CD14-positive monocyte (primary cell): ENCODE results near the gene SOHLH1.

GRCh38 chr9:135085818-135086765 is 1.4 kb upstream of the OLFM1 start:
- CAGE, long polyA plus RNA: no peak

DNA sequence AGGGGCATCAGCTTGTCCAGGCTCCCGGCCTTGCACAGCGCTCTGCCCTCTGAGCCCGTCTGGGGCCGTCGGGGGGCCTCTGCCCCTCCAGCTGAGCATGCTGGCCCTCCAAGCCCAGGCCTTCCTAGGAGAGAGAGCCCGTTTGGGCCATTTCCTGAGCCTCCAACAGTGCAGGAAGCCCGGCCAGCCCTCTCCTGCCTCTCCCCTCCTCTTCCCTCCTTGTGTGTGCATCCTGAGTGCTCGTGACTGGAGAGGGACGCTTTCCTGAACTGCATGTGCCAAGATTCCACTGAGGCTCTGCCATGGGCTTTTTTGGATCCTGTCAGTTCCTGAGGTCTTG is 15.5 kb downstream of the OLFM1 start:
- CAGE, long polyA plus RNA: no peak

DNA sequence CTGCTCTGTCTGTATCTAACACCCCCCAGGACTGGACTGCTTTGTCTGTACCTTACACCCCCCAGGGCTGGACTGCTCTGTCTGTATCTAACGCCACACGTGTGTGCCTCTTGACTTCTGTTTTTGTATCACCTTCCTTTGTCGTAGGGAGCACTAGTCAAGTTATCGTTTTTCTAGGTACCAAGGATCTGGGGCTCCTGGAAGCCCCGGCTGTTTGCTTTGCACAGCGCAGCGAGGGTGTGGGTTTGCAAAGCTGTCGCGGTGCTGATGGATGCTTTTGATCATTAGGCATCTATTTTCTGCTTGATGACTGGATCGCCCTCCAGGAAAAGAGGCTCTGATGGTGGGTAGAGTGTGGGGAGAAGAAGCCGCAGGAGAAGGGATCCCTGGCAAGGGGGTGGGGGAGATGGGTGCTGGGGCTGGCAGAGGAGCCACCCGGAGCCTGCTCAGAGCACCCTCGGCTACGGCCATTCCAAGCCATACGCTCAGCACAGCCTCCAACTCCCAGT is 21.7 kb downstream of the OLFM1 start:
- CAGE, long polyA plus RNA: no peak

- CAGE, long polyA plus RNA: no peak
These were observed 14.5 kb upstream of the PPP1R26 start for GRCh38 chr9:135465112-135465482.

DNA sequence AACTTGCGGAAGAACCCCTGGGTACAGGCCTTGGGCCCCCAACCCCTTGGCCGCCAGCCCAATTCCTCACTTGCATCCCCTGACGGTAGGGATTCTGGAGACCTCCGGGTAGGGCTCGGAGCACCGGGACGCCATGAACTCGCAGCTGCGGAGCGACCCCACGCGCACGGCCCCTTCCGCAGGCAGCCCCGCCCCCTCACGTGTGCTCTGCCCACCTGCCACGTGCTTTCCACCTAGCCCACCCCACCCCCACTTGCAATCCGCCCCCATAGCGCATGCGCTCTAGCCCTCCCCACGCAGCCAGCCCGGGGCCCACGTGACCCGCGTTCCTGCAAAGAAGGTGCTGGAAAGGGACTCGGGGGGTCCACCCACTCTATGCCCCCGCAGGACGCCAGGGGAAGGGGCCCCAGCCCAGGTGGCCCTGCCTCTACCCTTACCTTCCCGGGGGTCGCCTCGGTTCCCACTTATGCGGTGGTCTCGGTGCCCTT is at the start of gene SOHLH1:
Gene SOHLH1, minus strand, starts transcription at position 149 of the 488 bp plus-strand sequence.
- CAGE, long polyA plus RNA: no peak

- CAGE, long polyA plus RNA: no peak
These were observed 19.1 kb downstream of the CAMSAP1 start for GRCh38 chr9:135888187-135888657.

GRCh38 chr9:135926668-135927449 is 19.5 kb upstream of the CAMSAP1 start:
- CAGE, long polyA plus RNA: no peak

DNA sequence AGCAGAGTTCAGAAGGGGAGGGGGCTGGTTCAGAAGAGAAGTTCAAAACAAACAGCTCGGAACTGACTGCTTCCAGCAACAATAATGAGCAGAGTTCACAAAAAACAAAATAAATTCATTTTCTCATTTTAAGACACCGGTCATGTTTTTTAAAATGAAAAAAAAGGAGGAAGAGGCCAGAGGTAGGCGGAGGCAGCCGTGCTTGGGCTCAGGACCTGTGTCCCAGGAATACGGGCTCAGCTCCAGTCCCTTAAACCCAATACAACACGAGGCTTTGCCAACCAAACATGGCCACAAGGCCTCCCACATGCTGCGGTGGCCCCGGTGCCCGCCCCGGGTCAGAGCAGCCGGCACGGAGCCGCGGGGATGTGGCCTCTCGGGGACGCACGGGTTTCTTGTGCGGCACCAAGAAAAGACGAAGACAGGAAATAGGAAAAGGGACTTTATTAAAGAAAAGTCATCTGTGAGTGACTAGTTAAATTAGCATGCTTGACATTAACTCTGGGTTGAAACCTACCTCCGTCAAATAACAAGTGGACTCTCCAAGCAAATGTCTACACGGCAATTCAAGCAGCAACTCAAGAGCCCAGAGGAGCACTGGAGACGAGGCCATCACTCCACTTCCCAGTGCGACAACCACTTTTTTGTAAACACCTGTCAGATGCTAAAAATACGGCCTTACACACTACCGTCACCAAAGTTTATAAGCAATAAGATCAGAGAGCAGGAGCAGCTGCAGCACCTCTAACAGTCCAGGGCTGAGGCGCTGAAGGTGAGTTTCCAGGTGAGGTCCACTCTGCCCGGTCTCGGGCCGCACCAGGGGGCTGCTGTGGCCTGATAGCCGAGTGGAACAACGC is 25.4 kb upstream of the CAMSAP1 start:
- CAGE, long polyA plus RNA: no peak

- CAGE, long polyA plus RNA: no peak
These were observed 64.3 kb upstream of the UBAC1 start for GRCh38 chr9:136025473-136025817.

DNA sequence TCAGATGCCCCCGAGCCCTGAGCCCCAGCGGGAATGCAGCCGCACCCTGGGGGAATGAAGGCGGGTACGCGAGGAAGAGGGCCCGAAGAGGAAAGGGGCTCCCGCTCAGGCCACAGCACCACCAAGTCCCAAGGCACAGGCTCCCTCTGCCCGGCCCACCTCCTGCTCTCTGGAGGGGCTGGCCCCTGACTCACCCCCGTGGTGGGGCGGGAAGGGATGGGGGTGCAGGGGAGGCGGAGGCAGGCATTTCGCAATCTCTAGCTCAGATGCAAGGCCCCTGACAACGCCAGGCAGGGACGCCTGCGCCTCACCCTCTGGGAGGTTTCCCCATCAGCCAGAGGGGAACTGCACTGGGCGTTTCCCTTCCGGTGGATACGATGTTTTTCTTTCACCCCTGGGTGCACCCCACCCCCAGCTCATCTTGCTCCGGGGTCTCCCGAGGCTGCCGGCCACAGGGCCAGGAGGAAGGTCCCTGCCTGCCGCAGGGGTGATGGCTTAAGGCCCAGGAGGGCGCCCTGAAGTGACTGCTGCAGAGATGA is 49.0 kb downstream of the NACC2 start:
- CAGE, long polyA plus RNA: no peak

DNA sequence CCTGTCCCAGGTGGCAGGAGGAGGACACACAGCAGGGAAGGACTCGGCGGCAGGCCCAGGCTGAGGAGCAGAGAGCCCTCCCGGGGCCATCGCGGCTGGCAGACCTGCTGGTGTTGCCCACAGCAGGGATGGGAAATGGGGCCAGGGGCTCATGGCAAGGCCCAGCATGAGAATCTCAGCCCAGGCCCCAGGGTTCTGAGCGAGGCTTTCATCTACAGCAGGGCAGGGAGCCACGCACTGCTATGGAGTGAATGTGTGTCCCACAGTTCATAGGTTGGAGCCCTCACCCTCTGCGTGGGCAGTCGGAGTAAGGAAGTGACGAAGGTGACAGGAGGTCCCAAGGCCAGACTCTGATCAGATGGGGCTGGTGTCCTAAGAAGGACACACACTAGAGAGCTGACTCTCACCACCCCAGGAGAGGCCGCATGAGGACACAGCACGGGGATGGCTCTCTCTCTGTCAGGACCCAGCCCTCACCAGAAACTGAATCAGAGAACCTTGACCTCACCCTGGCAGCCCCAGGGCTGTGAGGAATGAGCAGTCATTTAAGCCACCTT is 10.3 kb upstream of the GPSM1 start:
- CAGE, long polyA plus RNA: no peak

DNA sequence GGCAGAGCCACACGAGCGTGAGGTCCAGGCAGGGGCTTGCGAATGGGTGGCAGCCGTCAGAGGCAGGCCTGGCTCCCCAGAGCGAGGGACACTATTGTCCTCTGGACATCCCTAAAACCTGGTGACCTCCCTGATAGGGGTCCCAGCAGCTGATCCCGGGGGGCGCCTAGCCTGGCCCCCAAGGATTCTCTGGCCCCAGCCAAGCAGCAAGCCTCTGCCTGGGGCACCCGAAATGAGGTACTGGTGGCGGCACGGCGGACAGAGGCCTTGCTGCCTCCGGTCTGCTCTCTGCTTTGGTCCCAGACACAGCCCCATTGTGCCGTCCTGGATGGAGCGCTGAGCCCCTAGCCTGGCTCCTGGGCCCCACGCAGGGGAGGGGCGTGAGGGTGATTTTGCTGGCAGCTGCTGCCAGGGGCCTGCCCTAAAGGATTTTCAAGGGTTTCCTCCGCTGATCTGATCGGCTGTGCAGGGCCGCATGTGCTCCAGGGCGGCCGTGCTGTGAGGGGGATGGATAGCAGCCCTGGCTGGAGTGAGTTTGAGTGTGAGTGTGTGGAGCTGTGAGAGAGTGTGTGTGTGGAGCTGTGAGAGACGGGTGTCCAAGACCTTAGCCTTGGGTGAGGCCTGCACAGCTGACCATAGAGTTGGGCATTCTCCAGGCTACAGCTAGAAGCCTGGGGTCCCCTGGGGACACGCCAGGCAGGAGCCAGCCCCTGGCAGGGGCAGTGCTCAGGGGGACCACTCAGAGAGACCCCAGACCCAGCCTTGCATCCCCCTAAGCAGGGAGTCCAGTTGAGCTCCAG is 1.3 kb downstream of the GPSM1 start:
- CAGE, long polyA plus RNA: no peak

- CAGE, long polyA plus RNA: no peak
These were observed 9.1 kb downstream of the DNLZ start for GRCh38 chr9:136354085-136355153.

- CAGE, long polyA plus RNA: no peak
These were observed 2.2 kb upstream of the INPP5E start for GRCh38 chr9:136441510-136442595.

GRCh38 chr9:136481915-136482258 is 953 bp downstream of the SEC16A start:
- CAGE, long polyA plus RNA: no peak

DNA sequence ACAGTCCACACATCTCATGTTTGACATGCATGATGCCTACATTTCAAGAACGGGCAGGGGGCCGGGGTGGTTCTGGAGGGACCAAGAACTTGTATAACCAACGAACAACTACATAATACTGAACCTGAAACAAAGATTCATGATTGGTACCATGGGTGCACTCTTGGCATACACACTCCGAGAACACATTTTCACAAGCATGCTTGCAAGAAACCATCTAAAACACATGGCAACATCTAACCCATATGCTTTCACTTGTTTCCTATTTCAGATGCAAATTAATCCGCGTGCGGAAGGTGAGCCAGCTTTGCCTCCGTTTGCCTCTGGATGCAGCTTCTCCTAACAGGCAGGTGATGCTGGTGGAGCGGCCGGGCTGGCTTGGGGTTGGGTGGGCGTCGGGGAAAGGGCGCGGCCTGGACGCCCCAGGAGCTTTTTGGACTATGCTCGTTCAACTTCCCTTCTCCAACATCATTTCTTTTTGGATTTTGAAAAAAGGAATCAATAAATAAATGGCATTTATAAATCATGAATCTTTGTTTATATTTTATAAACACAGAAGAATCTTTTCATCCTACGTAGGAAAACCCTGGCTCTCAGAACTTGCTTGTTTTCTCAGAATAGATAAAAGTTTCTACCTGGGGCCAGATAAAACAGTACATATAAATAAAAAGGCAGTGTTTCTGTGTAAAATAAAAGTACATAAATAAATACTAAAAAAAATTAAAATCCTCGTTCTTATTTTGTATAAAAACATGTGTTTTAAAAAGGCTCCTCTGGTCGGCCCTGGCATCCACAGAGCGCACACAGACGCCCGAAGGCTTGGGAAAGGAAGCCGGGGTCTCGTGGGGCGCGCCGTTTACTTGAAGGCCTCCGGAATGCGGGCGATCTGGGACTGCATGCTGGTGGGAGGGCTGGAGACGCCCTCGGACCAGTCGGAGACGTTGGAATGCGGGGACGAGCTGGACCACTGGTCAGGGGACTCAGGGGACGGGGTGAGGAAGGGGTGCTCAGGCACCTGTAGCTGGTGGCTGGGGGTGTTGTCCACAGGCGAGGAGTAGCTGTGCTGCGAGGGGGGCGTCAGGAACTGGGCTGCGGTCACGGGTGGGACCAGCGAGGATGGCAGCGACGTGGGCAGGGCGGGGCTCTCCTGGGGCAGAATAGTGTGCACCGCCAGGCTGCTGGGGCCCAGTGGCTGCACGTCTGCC is 12.8 kb upstream of the SEC16A start:
- CAGE, long polyA plus RNA: no peak

- CAGE, long polyA plus RNA: no peak
These were observed 19.0 kb upstream of the SEC16A start for GRCh38 chr9:136501614-136502559.

GRCh38 chr9:136502918-136503599 is 20.2 kb upstream of the SEC16A start:
- CAGE, long polyA plus RNA: no peak

GRCh38 chr9:136505347-136505860 is 22.6 kb upstream of the SEC16A start:
- CAGE, long polyA plus RNA: no peak

DNA sequence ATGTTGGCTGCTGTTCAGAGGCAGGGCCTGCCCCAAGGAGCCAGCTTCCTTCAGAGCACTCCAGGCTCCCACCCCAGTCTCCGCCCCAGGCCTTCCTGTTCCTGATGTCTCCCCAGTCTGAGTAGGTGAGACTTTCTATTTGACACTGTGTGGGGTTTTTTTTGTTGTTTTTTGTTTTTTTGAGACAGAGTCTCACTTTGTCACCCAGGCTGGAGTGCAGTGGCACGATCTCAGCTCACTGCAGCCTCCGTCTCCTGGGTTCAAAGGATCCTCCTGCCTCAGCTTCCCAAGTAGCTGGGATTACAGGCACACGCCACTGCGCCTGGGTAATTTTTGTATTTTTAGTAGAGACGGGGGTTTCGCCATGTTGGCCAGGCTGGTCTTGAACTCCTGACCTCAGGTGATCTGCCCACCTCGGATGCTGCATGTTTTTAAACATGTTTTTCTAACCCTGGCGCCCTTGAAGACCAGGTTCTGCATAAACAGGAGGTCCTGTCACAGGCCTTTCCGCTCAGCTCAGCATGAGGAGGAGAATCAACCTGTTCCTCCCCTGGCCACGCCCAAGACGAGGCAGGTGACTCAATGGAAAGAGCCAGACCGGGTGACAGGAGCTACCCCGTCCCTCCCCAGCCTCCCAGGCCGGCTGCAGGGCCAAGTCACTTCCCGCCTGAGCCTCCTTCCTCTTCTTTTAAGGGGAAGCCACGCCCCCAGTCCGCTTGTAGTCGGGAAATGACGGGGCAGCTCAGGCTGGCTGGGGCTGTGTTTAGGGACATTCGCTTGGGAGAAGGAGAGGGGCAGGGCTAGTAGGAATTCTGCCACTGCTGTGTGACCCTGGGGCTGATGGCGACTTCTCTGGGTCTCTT is 6.4 kb downstream of the NOTCH1 start:
- CAGE, long polyA plus RNA: no peak